REH cell (cell line): ENCODE measurements around a stretch of chr16.

GRCh38 chr16:49834189-49835176, 21.4 kb downstream of the ZNF423 start:
- PRO-cap, result bidirectional peak, plus-strand start at chr16:49834978, minus-strand start at chr16:49834855

GRCh38 chr16:49854979-49855990, 627 bp downstream of the ZNF423 start:
- PRO-cap, result bidirectional peak, plus-strand start at chr16:49855154, minus-strand start at chr16:49855019; bidirectional peak, plus-strand start at chr16:49855617, minus-strand start at chr16:49855531

DNA sequence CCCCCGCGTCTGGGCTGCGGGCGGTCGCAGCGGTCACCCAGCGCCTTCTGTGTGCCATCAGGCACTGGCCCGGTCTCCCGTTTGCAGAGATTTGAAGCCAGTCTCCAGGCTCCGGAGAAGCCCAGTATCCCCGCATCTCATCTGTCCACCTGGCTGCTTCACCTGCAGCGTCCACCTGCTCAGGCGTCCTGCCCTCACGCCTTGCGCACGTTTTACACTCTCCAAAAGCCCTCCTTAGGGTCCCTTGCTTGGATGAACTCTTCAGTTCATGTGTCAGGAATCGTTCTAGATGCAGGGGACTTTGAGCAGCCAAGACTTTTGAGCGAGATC, 776 bp downstream of the HEATR3 start:
- PRO-cap, result no peak

- PRO-cap, result no peak
Measured at GRCh38 chr16:50549054-50549887, 1.1 kb downstream of the NKD1 start.

- PRO-cap, result no peak
Measured at GRCh38 chr16:50683594-50684389, 2.7 kb upstream of the SNX20 start.

DNA sequence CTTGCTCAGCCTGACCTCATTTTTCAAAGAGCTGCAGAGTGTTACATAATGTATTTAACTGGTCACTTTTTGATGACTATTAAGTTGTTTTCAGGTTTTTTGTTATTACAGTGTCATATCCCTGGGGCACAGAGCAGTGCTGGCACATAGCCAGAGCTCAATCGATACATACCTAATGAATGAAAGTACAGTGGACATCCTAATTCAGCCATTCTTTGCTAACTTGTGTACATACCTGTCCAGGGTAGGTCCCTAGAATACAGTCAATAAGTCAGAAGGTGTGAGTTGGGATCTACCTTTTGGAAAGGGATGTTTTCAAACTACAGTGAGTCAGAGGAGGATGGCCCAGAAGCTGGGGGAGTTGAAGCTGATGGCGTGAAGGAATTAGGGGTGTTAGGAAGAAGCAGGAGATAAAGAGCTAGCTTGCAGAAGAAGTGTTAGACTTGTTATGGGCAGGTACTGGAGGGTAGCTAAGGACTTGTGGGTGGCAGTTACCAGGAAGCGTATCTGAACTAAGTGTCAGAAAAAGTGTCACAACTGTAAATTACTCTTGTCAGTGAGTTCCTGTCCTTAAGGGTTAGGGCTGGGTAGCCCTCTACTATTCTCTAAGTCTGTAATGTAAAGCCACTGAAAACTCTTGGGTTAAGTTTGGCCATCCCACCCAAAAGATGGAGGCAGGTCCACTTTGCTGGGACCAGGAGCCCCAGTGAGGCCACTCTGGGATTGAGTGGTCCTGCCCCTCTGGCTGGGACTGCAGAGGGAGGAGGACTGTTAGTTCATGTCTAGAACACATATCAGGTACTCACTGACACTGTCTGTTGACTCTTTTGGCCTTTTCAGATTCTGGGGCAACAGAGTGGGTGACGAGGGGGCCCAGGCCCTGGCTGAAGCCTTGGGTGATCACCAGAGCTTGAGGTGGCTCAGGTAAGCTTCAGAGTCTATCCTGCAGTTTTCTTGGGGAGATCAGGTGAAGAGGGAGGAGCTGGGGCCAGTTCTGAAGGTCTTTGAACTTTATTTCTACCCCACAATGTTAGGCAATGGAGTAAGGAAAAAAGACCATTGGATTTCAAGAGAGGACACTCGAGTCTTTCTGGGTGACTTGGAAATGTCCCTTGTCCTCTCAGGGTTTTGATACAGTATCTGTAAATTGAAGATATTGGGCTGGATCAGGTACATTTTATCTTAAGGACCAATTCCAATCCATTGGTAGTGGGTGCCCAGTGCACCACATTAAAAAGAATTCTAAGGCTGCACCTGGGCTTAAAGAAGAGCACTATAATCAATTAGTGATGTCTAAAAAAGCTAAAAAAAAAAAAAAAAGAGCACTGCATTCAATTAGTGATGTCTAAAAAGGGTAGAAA, 19.6 kb upstream of the CYLD start:
- PRO-cap, result no peak

DNA sequence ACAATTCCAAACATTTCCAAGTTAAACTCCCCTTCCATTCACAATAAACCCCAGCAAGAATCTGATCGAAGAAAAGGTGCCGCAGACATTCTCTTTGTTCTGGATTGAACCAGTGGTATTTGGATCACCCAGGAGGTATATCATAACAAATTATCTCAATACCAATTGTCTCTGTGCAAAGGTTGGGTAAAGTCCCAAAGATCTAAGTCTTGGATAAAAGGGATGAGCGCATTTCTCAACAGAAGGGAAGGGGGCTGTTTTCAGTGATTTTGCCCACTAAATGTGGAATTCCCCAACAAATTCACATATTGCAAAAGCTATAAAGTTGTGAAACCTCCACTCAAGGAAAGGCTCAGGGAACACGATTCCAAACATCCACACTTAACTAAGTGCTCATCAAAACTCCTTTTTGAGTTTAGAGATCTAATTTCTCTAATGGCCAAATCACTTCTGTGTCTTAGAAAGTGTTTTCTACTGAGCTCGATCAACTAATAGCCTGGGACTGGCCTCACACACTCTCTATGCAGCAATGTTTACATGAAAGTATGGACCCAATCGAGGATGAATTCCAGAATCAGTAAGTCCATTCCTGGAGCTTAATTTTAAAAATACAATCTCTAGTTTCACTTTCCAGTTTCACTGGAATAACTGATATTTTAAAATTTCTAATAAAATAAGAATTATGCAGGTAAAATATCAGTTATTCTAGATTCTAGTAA, 30.9 kb downstream of the SALL1 start:
- PRO-cap, result no peak

- PRO-cap, result no peak
Measured at GRCh38 chr16:51152188-51152841, 1.2 kb upstream of the SALL1 start.

DNA sequence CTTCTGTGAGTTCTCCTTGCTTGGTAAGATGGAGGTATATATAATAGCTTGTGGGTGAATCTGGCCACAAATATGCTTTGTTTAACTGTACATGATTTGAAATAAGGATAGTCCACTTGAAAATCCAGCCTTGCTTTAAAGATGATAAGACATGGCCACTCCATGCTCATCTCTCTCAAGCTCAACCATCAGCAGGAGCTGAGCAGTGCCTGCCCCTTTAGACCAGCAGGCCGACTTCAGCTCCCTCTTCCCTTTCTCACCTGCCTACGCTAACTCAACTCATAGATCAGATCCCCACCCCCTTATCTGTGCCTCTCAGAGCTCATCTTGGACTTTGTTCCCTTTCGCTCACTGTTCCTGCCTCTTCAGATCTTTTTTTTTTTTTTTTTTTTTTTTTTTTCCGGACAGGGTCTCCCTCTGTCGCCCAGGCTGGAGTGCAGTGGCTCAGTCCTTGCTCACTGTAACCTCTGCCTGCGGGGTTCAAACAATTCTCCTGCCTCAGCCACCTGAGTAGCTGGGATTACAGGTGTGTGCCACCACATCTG, 84.5 kb upstream of the SALL1 start:
- PRO-cap, result no peak

GRCh38 chr16:51427168-51427736, 276.2 kb upstream of the SALL1 start:
- PRO-cap, result no peak

DNA sequence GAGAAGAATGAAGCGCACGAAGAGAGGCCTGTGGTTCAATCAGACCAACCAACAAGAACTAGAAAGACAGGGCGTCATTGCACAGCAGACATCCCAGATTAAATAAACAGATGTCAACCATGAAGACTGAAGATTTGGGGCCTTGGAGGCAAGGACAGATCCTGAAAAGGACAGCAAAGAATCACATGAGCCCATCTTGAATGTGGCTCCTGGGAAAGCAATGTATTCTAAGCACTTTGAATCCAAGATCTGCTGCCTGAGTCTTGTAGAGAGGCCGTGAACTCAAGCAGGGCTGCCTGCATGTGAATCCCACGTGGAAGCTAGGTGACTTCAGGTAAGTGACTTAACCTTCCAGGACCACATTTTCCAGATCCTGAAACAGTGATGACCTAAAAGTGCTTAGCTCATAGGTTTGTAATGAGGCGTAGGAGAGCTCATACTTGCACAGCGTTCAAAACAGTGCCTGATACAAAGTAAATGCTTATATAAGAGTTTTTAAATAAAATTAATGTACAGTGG, 373.0 kb upstream of the SALL1 start:
- PRO-cap, result no peak

DNA sequence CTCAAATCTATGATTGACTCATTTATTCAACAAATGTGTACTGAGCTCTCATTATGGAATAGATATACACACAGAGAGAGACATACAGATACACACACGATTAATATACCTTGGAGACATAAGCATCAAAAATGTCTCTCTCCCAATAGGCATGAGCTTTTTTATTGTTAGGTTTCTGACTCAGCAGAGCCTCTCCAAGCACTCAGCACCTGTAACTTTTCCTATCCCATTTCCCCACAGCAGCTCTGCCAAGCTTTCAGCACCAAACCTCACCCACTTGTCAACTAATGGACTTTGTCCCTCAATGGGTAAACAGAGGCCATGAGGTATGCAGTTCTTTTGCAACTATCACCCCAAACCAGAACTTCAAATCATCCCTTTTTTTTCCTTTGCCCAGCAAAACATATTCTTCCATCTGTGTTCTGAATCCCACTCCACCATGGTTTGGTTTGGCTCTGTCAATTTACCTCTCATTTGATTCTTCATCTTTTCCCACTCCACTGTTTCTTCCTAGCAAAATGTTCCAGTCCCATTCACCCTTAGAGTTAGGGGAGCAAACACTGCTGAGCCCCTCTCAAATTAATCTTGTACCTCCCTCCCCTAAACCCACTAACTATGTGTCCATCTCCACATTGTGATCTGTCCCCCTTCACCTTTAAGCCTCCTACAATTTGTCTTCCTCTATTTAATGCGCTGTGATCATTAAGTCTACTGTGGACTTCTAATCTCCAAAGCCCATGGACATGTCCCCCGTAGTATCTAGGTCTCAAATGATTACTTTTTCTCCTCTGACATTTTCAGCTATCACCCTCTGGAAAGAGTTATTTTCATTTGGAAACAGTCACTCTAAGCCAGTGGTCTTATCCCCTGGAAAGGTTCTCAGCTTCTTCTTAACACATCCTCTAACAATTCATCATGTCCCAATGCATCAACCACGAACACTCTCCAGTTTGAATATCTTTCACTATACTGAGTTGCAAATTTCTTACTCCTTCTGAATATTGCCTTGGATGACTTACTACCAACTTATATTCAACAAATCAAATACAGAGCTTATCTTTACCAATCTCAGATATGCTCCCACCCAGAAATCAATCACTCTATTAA, 57.9 kb downstream of the TOX3 start:
- PRO-cap, result no peak

GRCh38 chr16:52543658-52544001, 3.3 kb downstream of the TOX3 start:
- PRO-cap, result no peak

GRCh38 chr16:52544975-52545600, 1.9 kb downstream of the TOX3 start:
- PRO-cap, result no peak

GRCh38 chr16:52557210-52557913, 10.4 kb upstream of the TOX3 start:
- PRO-cap, result no peak

DNA sequence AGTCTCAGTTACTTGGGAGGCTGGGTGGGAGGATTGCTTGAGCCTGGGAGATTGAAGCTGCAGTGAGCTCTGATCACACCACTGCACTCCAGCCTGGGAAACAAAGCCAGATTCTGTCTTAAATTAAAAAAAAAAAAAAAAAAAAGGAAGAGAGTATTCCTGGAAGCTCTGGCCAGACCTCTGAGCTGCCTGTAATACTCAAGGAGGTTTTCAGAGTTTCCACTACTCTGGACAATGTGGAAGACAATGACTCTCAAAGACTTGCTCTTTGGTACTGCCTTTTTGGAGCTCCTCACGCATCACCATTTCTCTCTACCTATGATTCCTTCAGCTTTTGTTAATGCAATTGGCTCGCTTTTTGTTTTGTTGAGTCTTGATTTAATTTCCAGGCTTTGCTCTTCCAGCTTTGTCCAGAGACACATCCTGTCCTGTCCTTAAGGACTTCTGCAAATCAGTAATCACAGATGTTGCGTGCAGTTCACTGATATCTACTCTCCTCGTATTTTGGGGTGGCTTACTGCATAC, 10.8 kb downstream of the CHD9 start:
- PRO-cap, result no peak

GRCh38 chr16:53084941-53085857, 30.4 kb downstream of the CHD9 start:
- PRO-cap, result bidirectional peak, plus-strand start at chr16:53085726, minus-strand start at chr16:53085423

GRCh38 chr16:53139524-53139887, 84.7 kb downstream of the CHD9 start:
- PRO-cap, result no peak

DNA sequence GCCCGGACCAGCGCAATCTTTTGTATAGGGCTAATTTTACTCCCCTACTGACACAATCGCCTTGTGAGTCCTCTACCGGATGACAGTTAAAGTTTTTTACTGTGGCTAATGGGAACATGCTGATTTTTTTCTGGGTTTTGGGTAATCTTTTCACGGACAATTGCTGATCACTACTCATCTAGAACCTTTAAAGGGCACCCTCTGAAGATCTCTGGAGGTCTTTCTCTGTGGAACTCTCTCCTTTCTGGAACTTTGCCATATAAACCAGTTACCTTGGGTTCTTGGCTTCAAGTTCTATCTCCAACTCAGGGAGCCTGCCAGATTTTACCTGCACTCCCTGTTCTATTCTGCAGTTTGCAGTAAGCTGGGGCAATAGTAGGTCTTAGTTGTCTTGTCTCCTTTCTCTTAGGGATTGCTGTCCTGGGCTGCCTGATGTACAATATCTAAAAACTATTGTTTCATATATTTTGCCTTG, 120.2 kb downstream of the CHD9 start:
- PRO-cap, result no peak

- PRO-cap, result no peak
Measured at GRCh38 chr16:53209357-53210036, 154.7 kb downstream of the CHD9 start.